Frontal cortex (tissue), 2 donors: Measurements from ENCODE around the gene ZNF878.

- RAMPAGE, long total RNA, result no peak
These were observed 3.6 kb downstream of the PDE4A start for GRCh38 chr19:10423922-10424325.

DNA sequence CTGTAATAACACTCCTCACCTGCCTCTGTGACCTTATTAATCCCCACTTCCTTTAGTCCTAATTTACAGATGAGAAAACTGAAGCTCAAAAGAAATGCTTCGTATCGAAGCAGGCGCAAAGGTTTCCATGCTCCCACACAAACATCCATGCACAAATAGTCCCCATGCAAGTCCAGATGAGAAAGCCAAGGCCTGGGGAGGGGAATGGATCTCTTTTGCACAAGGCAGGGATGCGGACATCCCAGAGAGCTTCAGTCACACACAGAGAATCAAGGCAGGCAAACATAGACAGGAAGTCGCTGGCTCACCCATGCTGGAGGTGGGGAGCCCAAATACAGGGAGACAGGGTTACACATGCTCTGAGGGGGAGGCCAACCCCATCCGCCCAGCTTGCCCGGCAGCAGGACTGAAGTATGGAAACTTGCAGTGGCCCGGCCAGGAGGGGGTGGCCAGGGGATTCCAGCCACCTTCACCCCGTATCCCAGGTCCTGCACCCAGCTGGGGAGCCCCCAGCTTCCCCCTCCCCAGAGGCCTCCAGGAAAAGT is 442 bp downstream of the S1PR5 start:
- RAMPAGE, long total RNA, result no peak

- RAMPAGE, long total RNA, result no peak
These were observed 10.7 kb downstream of the KRI1 start for GRCh38 chr19:10554885-10555758.

DNA sequence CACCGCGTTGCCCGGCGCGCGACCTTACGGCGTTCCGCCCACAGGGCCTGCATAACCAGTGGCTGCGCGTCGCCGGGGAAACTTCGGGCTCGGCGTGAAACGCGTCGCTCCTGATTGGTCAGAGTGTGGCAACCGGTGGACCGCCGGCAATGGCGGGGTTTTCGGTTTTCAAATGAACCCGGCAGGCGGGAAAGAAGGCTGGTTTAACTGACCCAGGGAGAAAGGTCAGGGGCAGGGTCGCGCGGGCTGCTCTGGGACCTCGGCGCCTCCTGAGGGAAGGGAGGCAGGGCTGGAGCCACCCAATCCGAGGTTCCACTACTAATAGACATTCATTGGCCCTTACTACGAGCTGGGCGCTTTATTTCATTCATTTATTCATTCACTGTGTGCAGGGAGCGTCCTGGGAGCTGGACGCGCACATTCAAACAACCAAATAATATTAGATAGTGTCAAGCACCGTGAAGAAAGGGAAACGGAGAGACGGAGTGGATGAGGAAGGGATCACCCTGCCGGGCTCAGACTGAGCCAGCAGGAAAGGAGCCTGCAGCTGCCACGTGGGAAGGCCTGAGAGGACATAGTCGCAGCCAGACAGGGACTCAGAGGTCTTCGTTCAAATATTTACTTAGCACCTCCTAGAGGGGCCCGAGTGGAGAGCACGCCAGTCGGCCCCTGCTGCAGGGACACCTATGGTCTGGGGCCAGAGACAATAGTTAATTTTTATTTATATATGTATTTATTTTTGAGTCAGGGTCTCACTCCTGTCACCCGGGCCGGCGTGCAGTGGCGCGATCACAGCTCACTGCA is 519 bp upstream of the CDKN2D start:
- RAMPAGE, long total RNA, result no peak

- RAMPAGE, long total RNA, result no peak
These were observed 3.2 kb upstream of the SLC44A2 start for GRCh38 chr19:10621957-10622672.

DNA sequence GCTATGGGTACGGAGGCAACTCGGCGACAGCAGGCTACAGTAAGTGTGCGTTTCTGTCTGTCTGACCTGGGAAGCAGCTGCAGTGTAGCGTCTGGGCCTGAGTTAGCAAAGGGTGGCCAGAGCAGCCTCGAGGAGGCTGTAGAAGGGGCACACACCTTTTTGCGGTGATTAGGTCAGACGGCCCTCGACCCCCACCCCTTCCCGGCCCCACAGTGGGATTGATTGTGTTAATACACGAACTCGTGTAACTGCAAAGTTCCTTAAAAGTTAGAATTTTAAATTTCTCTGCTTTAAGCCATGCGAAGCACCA is 17.4 kb upstream of the QTRT1 start:
- RAMPAGE, long total RNA, result no peak

GRCh38 chr19:10690279-10691320 is 10.6 kb upstream of the QTRT1 start:
- RAMPAGE, long total RNA, result no peak

- RAMPAGE, long total RNA, result no peak
These were observed 6.6 kb upstream of the QTRT1 start for GRCh38 chr19:10694312-10695423.

GRCh38 chr19:10718906-10719447 is 1.1 kb downstream of the DNM2 start:
- RAMPAGE, long total RNA, result no peak

GRCh38 chr19:10747700-10748126 is 29.8 kb downstream of the DNM2 start:
- RAMPAGE, long total RNA, result no peak

DNA sequence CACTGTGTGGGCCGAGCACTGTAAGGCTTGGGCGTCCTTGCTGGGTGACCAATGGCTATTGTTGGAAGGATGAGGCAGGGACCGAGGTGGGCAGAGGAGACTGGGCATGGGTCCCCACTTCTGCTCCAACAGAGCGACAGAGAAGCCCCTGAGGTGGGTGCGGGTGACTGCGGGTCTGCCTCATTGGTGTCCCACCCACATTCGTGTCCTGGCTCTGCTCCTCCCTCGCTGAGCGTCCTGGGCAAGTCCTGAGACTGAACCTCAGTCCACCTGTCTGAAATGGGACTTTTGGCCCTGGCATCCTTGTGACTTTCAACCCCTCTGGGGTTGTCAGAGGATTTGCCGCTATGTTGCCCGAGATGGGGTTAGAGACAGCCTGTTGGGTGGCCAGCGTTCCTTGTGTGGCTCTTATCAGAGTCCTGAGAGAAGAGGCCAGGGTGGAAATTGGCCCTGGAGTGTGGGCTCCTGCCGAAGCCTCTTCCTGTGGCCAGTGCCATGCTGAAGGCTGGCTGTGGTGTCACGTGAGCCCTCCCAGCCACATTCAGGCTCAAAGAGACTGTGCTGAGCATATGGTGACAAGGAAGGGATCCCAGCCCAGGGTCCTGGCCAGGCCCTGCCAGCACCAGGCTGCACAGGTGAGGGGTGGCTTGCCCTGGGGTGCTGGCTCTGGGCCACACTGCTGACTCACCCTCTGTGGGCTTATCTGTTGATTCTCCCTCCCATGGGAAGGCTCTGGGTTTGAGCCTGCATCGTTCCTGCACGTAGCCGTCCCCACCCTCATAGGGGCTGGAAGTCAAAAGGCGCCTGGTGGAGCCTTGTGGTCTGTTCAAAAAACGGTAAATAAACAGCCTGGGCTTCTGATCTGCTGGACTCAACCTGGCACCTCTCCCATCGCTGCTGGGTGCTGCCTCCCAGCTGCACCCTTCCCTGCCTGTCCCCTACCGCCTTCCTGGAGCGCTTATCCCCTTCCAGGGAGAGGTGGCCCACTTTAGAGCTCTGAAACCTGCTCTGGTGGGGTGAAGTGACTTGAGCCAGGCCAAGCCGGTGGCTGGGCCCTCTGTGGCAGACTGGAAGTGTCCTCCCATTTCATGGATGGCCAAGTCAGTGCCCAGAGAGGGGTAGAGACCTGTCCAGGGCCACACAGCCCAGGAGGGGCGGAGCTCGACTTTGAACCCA is 31.0 kb downstream of the DNM2 start:
- RAMPAGE, long total RNA, result no peak

GRCh38 chr19:10900220-10900651 is 28.2 kb downstream of the YIPF2 start:
- RAMPAGE, long total RNA, result no peak

- RAMPAGE, long total RNA, result no peak
These were observed 30.2 kb downstream of the SMARCA4 start for GRCh38 chr19:10990989-10991491.

DNA sequence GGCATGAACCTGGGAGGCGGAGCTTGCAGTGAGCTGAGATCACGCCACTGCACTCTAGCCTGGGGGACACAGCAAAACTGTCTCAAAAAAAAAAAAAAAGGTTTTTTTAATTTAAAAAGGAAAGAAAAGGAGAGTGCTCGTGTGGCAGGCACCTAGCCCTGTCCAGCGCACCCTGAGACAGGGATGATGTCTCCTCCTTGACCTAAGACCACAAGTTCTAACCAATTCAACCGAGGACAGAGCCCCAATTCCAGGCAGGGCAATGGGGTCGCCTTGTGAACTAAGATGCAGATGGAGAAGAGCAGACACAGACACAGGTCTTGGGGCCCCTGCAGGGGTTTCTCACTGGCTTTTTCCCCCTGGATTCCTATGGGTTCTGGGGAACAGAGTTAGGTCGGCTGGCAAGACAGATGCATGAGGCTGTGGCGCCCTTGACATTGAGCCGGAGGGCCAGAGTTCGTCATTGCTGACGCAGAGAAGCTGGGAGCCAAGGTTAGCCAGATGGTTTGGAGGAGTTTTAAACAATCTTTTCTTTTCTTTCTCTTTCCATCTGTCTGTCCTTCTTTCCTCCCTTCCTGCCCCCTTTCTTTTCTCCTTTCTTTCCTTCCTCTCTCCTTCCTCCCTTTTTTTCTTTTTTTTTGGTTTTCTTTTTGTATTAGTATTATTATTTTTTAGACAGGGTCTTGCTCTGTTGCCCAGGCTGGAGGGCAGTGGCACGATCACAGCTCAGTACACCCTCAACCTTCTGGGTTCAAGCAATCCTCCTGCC is 13.4 kb upstream of the LDLR start:
- RAMPAGE, long total RNA, result no peak

DNA sequence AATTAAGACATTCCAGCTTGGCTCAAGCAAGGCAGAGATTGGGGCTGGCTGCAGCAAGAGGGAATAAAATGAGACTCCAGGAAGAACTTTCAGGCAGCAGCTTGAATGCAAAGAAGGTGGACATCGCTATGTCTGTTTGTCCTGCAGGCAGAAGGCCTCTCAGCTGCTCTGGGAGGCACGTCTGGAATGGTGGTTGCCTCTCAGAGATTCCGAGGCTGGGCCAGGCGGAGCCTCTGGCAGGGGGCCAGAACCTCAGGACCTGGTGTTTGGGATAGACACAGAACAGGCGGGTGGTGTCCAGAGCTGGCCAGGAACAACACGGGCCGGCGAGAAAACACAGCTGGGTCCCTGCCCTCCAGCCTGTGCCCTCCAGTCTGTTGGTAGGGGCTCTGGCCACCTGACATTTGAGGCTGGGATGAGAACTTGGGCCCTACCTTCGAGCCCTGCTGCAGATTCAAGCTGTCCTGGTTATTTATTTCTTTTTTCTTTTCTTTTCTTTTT is 7.6 kb downstream of the KANK2 start:
- RAMPAGE, long total RNA, result no peak

GRCh38 chr19:11356536-11356997 is 1.3 kb downstream of the PLPPR2 start:
- RAMPAGE, long total RNA, result no peak

GRCh38 chr19:11378161-11378619 is 3.7 kb downstream of the SWSAP1 start:
- RAMPAGE, long total RNA, result no peak

DNA sequence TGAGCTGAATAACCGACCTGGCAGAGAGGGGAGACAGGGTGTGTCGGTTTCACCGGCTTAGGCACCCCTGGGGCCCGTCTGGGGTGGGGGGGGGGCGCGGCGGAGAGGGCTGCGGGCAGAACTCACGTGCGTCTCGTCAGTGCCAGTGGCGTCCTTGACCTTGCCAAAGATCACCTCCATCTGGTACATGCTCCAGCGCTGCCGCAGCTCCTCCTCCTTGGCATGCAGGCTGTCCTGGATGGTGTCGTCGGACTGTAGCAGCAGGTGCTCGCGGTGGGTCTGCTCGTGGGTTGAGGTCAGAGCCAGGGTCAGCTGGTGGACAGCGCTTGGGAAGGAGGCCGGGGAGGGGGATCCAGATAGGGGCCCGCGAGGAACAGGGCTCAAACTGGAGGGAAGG is 4.6 kb upstream of the RGL3 start:
- RAMPAGE, long total RNA, result no peak

DNA sequence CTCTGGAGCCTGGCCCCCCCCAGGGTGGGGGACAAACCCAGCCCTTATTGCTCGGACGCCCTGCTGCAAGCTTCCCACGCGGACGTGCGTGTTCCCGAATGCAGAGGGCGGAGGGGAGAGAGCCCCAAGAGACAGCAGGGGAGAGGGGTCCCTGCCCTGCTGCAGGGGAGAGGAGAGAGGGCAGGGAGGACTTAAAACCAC is 16.3 kb downstream of the PRKCSH start:
- RAMPAGE, long total RNA, result no peak

- RAMPAGE, long total RNA, result no peak
These were observed at the start of gene ZNF878 for GRCh38 chr19:12052395-12053251. Gene ZNF878 (minus strand): TSS chr19:12052961.